Foreskin keratinocyte (primary cell): ENCODE measurements around a stretch of chr6.

DNA sequence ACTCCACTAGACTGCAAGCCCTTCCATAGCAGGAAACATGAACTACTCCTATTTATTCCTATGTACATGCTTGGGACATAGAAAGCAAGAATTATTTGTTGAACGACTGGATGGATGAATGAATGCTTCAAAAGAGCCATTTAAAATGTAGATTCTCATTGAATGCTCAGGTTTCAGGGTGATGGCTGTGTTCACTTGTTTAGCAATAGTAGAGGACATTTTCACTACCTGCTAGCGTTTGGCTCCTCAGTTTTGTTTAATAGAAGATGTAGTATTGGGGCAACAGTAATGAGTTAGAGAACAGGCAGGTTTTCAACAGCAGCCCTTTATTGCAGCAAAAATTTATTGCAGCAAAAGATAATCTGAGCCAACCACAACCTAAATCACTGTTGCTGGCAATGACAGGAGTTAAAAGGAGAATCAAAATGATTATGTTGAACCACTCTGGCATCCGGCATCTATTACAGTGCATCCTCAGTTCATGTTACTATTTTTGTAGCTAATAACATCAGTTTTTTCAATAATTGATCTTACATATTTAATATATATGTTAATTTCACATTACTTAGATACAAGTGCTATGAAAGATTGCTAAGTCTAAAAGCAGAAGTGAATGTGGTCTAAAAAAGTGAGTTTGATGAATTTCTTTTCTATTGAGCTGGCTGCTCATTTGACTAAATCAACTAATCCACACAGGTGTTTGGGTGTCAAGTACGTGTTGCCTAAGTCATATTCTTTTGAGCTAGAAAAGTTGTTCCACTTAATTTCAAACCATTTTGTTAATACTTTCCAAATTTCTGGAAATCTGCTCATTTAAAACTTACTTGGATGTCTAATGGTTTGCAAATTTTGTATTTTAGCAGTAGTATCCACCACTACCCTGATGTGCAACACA is 46.4 kb upstream of the EZR start:
- RAMPAGE, total RNA = no peak

DNA sequence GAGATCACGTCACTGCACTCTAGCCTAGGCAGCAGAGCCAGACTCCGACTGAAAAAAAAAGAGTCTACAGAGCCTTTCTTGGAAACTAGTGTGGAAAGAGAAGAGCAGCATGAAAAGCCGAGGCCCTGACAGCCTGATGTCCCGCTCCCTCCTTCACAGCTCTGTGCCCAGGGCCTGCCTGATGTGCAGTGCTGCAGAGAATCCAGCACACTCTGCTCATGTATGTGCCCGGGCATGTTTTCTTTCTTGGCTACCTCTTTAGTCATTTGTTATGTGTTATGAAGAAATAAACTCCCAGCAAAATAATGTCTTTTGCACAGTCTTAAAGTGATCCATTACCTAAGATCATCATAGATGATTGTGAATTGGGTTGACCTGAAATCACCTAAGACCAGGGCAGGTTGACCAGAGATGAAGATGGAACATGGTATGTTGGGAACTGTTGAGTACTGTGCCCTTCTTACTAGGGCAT is 78.1 kb upstream of the EZR start:
- RAMPAGE, total RNA = no peak

DNA sequence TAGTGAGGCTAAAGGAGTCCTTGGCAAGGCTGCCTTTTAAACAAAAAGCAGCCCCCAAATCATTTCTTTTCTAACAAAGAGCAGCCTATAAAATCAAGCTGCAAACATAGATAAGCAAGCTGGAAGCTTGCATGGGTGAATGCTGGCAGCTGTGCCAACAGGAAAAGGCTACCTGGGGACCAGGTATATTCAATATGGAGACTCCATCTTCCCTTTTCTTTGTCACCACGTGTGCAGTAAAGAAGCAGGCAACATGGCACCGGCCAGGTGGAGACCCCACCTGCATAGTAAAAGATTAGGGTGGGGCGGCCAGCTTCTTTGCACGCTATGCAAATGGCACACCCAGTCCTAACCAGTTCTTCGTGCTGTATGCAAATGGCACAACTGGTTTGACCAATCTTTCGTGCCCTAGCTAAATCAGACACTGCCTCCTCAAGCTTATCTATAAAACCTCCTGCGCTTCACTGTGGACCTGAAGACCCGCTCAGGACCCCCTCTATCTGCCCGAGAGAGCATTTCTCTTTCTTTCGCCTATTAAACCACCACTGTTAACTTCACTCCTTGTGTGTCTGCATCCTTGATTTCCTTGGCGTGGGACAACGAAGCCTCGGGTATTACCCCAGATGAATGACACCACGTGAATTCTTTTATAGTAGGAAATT is 88.7 kb upstream of the EZR start:
- RAMPAGE, total RNA = no peak

- RAMPAGE, total RNA = no peak
Observed at GRCh38 chr6:158962275-158962909, 37.6 kb downstream of the RSPH3 start.

- RAMPAGE, total RNA = no peak
Observed at GRCh38 chr6:159000379-159000628, 302 bp upstream of the RSPH3 start.

DNA sequence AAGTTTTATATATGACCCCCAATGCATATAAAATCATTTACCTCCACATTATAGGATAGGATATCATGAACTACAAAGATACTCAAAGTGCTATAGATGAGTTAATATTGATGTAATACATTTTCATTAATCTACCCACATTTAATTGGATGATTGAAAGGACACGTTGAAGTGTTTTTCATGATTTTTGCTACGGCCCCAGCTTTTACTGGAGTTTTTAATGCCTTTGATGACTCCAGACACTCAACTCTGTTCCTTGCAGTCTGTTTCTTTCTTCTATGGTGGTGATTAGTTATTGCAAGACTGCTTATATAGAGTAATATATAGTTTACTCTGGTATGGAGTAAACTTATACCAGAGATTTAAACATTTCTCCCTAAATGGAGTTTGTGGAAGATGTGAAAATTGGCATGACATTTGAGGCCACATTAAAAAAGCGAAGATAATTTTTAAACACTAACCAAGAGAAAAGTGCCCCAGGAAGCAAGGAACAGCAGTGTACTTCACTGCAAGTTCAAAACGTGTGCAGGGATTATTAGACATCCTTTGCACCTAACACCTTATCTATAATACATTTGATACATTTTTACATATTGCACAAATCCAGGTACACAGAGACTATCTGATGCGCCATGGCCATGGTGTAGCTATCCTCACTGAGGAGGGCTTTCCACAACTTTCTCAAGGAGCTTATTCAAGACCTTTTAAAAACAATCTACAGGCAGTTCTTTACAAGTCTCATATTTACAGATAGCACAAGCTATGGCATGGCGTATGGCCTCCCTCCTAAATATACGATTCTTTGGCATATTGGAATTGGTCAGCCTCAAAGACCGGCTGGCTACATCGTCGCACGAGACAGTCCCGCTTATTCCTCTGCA is 9.5 kb downstream of the TAGAP start:
- RAMPAGE, total RNA = no peak

- RAMPAGE, total RNA = no peak
Observed at GRCh38 chr6:159064327-159064940, 19.6 kb upstream of the TAGAP start.

GRCh38 chr6:159304457-159304820 is 135.2 kb downstream of the FNDC1 start:
- RAMPAGE, total RNA = no peak

- RAMPAGE, total RNA = no peak
Observed at GRCh38 chr6:159687966-159688390, 5.1 kb downstream of the SOD2 start.

GRCh38 chr6:159715927-159716764 is 11.2 kb upstream of the WTAP start:
- RAMPAGE, total RNA = no peak

DNA sequence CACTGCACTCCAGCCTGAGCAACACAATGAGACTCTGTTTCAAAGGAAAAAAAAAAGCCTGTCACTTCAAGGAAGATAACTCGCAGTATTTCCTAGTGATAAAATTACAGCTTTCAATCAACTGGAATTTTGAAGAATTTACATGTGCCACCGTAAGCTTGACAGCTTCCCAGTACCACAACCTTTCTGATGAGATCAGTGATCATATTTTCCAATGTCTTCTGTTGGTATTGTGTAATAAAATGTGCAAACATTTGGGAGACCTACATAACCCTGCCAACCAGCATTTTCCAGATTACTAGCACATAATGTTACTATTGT is 7.2 kb downstream of the PNLDC1 start:
- RAMPAGE, total RNA = no peak

GRCh38 chr6:159983774-159984422 is 15.0 kb downstream of the IGF2R start:
- RAMPAGE, total RNA = no peak

GRCh38 chr6:160055490-160056282 is 65.9 kb upstream of the SLC22A1 start:
- RAMPAGE, total RNA = no peak

DNA sequence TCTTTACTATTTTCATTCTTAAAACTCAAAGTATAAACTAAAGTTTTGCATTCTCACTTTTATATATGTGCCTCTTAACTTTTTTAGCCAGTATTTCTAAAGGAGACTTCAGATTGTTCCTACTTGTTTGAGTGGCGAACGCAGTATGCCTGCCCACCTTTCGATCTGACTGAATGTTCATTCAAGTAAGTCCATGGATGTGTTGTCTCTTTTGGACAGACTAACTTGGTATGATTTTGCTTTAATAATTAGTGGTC is 57.0 kb upstream of the SLC22A1 start:
- RAMPAGE, total RNA = no peak

- RAMPAGE, total RNA = no peak
Observed at GRCh38 chr6:160077970-160078649, 43.5 kb upstream of the SLC22A1 start.

GRCh38 chr6:160104192-160105349 is 17.0 kb upstream of the SLC22A1 start:
- RAMPAGE, total RNA = no peak

DNA sequence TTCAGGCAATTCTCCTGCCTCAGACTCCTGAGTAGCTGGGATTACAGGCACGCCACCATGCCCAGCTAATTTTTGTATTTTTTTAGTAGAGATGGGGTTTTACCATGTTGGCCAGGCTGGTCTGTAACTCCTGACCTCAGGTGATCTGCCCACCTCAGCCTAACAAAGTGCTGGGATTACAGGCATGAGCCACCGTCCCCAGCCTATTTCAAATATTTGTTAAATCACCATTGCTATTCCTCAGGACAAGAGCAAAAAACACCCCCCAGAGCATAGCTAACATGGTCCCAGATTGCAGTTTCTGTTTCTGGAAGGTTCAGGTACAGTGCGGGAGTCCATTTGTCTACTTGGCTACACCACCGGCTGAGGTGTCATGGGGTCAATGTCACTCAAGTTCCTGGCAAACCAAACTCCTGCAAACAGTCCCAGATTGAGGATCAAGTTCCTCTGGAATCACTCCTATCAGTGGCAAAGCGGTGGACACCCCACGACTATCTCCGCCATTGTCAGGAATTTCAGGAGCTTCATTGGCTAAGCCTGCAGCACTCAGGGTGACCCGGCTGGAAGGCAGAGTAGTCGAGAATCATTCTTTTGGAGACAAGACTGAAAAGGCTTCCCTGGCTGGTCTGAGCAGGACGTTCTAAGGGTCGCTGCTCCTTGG is 41.7 kb downstream of the SLC22A1 start:
- RAMPAGE, total RNA = no peak

GRCh38 chr6:160272243-160272814 is 13.7 kb upstream of the SLC22A2 start:
- RAMPAGE, total RNA = no peak

DNA sequence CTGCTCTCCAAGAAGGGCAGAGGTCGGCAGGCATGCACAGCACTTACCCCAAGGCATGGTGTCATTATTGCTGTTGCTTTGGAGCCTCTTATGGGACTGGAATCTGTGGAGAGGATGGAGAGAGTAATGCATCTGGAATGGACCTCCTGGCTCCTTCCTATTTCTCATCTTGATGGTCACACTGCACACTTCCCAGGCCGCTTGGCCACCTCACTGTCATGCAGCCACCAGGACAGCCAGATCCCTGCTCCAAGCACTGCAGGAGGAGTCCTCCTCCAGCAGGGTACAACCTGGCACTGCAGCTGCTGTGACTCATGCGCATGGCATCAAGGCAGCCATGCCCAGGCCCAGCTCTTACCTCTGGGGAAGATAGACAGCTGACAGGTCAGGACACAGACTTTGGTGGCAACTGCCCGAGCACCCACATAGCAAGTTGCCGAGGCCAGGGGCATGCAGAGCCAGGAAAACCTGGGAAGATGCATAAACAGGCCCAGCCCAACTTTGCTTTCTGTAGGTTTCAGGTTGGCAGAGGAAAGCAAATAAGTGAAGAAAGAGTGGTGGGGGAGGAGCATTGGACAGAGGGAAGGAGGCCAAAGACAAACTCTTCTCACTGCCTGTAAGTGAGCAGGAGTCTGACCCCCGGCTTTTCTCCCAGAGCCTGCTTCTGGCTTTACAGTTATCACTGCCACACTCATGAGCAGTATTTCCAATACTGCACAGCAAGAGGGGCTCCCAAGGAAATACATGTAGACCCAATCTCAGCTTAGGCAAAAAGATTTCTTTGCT is 38.7 kb downstream of the SLC22A3 start:
- RAMPAGE, total RNA = no peak

- RAMPAGE, total RNA = no peak
Observed at GRCh38 chr6:160685679-160685878, 16.5 kb upstream of the PLG start.